Vein endothelial cell (primary cell): Measurements from ENCODE around the genes CLUH, SPATA22 and TRPV3.

GRCh38 chr17:2419505-2419828, 18.6 kb upstream of the MNT start:
- CAGE, long polyA plus RNA = no peak

DNA sequence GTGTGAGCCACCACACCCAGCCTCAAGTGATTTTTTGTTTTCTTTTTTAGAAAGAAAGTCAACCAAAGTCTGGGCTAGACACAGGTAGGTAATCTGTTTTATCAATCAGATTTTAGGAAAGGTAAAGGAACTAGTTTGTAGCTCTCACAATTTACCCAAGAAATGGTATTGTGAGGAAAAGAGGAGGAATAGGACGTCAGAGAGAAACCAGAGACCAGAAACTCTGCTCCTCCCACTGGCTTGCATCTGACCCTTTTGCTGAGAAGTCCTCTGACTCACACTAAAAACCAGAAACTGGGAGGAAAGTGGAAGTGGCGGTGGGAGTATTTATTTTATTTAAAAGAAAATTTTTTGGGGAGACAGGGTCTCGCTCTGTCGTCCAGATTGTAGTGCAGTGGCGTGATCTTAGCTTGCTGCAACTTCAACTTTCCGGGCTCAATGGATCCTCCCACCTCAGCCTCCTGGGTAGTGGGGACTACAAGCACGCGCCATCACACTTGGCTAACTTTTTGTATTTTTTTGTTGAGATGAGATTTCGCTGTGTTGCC, 38.0 kb upstream of the MNT start:
- CAGE, long polyA plus RNA = no peak

DNA sequence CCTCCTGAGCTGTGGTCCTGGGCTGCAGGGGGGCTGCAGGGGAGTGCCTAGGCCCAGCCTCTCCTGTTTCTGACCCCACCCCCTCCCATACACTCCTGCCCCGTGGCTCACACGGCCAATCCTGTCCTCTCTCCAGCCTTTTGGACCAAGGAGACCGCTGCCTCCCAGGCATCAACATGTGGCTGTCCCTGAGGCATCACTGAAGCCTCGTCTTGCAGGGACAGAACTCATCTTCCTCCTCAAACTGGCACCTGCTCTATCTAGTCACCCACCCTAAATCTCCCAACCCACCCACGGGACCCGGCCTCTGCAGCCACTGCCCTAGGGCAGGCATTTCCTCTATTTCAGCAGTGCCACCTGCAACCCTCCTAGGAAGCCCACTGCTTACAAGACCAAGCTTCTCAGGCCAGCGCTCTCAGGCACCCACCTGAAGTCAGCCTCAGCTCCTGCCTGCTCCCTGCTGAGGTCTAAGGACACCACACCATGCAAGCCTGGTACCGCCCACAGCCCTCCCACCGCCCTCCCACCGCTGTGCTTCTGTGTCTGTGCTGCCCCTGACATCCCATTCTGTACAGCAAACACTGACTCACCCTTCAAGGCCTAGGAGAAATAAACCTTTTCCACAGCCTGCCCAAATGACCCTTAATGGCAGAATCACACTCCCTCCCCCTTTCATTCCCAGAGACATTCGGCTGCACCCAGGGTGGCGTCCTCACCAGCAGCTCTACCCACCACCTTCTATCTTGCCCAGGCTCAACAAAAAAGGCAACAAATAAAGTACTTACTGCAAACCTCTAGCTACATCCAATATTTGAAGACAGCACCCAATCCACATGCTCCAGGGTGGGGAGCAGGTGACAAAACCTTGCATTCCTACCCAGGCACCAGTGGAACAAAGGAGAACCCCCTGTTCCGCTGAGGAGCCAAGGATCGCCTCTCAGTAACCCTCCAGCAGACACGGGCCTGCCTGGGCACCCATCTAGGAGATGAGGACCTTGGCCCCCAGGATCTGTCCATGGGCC, 6.3 kb downstream of the CLUH start:
- CAGE, long polyA plus RNA = no peak

DNA sequence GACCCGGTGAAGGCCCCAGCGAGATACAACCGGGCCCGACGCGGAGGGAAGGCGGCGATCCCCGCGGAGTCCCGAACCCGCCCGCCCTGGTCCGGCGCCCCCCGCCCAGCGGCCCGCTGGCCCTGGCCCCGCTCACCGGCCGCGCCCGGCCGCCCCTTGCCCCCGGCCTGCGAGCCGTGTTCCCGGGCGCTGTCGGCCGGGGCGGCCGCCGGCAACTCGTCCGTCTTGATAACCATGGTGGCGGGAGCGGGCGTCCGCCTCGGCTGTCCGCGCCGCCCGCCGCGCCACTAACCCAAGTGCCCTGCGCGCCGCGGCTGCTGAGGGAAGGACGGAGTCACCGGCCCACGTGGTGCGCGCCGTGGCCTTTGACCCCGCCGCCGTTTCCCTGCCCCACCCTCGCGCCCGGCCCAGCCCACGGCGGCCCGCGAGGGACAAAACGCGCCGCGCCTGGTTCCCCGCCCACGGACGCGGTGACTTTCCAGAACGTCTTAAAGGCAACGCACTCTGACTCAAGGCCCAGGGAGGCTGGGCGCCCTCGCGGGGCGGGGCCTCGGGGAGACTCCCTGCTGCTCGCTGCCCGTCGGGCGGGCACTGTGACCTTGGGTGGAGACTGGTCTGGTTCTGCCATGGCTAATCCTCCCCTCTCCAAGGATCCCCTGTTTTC, at the start of gene CLUH:
Gene CLUH, minus strand, starts transcription at position 339 of the 664 bp plus-strand sequence.
- CAGE, long polyA plus RNA = no peak

DNA sequence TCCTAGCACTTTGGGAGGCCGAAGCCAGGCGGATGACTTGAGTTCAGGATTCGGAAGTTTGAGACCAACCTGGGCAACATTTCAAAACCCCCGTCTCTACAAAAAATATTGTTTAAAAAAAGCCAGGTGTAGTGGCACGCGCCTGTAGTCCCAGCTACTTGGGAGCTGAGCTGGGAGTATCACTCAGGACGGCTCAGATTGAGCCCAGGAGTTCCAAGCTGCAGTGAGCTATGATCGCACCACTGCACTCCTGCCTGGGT, 1.2 kb upstream of the CLUH start:
- CAGE, long polyA plus RNA = no peak

GRCh38 chr17:2786105-2786672, 10.0 kb upstream of the RAP1GAP2 start:
- CAGE, long polyA plus RNA = no peak

DNA sequence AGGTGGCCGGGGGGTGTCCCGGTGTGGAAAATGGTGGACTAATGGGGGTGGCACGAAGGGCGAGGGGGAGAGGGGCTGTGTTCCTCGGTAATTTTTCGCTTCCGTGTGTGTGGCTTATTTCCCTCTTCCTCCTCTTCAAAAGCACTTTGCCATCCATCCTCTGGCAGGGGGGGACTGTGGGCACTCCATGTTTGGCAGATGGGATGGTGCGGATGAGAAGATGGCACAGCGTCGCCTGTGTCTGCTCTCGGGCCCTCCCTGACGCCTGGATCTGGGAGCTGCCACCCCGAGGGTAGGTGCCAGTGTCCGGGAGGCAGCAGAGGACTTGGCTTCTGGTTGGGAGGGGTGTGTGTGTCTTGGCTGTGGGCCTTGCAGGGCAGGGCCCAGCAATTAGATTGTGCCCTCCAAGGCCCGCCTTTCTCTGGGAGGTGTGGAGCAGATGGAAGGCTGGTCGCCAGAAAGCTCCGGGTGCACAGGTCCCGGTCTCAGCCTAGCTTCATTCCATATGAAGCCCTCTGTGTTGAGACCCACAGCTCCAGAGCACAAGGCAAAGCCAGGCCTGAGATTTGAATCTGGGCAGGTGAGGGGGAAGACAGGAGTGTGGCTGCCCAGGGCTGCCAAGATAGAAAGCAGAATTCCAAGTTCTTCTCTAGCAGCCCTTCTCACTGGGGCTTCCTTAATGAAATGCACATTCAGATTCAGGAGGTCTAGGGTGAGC, 1.4 kb downstream of the RAP1GAP2 start:
- CAGE, long polyA plus RNA = no peak

GRCh38 chr17:2894678-2895191, 98.5 kb downstream of the RAP1GAP2 start:
- CAGE, long polyA plus RNA = no peak

DNA sequence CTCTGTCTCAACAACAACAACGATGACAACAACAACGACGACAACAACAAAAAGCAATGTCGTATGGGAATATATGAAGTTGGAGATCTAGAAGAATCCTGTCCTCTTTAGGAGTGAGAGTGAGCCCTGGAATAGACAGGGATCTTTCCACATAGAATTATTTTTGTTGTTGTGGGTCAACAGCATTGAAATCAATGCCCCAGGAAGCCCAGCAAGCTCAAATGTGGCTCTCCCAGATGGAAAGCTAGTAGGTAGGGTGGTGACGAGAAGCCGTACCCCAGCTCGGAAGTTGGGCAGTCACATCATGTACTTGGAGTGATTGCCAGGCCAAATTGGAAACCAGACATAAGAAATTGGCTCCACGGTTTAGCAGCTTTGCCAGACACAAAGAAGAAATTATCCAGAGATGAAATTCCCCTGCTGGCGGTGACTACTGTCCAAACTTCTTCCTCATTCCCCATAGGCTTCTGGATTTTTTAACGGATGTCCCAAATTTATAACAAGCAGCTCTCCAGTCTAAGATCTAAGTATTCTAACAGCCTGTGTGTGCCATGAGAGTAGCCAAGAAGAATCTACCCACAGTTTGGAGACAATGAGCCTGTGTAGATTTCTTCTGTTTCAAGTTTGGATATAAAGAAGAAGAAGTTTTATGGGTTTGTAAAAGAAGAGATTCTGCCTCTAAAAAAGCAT, 95.9 kb downstream of the OR1D5 start:
- CAGE, long polyA plus RNA = no peak

GRCh38 chr17:2996250-2996616, 67.2 kb downstream of the OR1D5 start:
- CAGE, long polyA plus RNA = no peak

DNA sequence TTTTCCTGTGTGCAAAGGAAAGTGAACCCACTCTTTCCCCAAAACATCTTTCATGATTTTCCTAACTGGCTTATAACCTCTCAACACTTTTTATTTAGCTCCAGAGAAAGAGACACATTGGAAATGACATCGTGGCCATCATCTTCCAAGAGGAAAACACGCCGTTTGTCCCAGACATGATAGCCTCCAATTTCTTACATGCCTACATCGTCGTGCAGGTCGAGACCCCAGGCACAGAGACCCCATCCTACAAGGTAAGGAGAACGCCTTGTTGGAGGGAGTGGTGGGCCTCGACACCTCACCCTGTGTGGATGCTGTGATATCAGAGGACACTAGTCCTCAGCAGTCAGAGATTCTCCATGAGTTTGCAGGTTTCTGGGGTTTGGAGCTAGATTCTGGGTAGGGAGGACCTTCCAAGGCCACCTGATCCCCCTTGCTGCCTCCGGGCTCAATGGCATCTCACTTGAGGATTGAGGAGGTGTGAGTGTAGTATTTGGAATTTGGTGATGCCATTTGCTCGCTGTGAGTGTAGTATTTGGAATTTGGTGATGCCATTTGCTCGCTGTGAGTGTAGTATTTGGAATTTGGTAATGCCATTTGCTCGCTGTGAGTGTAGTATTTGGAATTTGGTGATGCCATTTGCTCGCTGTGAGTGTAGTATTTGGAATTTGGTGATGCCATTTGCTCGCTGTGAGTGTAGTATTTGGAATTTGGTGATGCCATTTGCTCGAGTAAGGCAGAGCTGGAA, 65.1 kb downstream of the OR1D5 start:
- CAGE, long polyA plus RNA = no peak

- CAGE, long polyA plus RNA = no peak
Observed at GRCh38 chr17:3030136-3030654, 33.2 kb downstream of the OR1D5 start.

GRCh38 chr17:3471591-3471951, at the start of gene SPATA22:
SPATA22 (minus strand) TSS chr17:3471819.
- CAGE, long polyA plus RNA = no peak

GRCh38 chr17:3557679-3558171, at the start of gene TRPV3:
TRPV3 (minus strand) TSS chr17:3557812.
- CAGE, long polyA plus RNA = no peak

GRCh38 chr17:3646037-3646268, 9.4 kb downstream of the CTNS start:
- CAGE, long polyA plus RNA = no peak

DNA sequence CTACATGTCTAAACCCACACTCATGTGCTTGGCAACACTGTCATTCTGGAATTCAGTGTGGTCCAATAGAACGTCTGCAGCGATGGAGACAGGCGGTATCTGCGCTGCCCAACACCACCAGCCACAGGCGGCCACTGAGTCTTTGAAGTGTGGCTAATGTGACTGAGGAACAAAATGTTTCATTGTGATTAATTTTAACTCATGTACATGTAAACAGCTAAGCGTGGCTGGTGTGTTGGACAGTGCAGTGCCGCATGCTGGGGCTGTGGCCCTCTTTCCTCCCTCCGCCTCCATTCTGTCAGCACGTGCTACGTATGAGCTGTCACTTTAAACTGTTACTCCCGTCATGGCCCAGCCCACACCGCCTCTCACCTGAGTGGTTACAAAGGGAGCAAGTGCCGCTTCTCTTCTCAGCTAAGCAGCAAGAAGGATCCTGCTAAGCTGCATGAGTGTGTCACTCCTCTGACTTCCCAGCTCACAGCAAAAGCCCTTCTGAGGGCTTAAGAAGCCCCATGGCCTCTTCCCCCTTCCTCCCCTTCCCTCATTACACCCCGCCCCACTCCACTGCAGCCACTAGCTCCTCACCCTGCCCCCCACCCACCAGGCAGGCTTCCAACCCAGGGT, 14.9 kb downstream of the HASPIN start:
- CAGE, long polyA plus RNA = no peak

DNA sequence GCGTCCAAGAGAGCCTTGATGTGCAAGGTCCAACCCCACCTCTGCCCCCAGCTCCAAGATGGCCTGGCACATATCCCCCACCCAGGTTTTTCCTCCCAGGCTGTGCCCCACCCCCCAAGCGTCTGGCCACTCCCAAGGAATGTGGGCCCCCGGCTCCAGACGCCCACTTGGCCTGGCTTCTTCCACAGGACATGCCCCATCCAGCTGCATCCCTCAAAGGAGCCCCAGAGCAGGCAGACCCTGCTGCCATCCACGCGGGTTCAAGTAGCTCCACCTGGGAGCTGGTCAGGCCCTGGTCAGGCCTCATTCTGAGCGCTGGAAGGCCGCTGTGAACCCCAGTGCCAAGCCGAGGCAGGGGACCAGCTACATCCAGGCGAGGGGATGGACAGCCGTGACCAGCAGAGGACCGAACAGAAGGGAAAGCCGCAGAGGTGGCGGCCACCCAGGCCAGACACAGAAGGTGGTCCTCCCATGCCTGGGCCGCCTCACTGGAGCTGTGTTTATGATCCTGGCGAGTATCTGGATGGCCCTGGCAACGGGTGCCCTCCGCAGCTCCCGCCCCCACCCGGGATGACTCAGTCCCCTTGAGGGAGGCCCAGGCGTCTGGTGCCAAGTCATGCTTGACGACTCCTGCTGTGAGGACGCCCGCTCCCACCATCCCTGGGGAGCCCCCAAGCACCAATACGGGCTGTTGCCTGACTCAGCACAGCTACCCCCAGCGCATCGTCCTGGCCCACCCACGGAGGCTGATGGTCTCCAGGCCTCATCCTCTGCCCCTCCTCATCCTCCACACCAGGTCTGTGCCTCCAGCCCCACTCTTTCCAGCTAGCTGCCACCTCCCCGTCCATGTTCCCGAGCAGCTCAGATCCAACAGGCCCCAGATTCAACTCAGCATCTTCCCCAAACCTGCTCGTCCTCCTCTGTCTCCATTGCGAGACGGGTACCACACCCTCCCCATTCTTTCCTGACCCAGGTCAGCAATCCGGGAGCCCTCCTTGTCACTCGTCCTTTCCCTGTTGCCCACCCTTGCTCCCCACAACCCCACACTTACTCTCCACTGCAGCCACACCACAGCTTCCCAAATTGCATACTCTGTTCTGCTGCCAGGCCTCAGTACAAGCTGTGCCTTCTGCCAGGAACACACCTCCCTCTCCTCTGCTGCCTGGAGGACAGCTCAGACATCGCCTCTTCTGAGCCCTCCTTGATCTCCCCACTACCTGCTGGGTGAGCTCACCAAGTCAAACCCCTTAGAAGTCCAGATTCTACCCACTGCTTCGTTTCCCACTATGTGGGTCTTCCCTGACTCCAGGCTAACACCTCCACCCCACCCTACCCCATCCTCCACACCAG, 2.7 kb downstream of the CAMKK1 start:
- CAGE, long polyA plus RNA = no peak

- CAGE, long polyA plus RNA = no peak
Observed at GRCh38 chr17:3894504-3895479, 1.9 kb upstream of the CAMKK1 start.

DNA sequence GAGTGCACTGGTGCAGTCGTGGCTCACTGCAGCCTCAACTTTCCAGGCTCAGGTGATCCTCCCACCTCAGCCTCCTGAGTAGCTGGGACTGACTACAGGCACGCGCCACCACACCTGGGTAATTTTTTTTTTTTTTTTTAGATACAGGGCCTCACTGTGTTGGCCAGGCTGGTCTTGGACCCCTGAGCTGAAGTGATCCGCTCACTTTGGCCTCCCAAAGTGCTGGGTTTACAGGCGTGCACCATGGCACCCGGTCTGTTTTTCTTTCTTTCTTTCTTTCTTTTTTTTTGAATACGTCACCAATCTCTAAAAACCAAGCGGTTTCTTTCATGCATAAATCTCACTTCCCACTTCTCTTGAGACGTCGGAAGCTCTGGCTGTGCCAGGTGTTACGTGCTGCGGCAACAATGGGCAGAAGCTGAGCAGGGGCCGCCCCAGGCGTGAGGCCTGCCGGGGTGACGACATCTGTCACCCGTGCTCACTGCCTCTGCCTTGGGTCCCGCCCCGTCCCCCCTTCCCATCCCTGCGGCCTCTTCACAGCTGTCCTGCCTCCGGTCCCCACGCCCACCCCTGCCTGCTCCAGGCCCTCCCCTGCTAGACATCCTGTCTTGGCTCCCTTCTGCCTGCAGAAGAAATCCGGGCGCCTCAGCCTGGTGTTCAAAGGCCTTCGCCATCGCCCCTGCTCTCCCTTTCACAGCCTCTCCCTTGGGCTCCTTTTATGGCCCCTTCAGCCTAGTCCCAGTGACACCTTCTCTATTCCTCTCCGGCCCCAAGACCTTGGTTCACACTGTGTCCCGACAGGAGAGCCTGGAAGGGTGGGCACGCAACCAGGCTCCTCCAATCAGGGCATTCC, 5.0 kb downstream of the P2RX1 start:
- CAGE, long polyA plus RNA = no peak

GRCh38 chr17:3943253-3944062, 20.8 kb downstream of the ATP2A3 start:
- CAGE, long polyA plus RNA = no peak